ENCODE measurements around a stretch of chr10.

- RRBS, result 5% methylated on average over 3 of the region's 25 CpGs
Measured at GRCh38 chr10:13001334-13001560, 266 bp downstream of the CCDC3 start.

DNA sequence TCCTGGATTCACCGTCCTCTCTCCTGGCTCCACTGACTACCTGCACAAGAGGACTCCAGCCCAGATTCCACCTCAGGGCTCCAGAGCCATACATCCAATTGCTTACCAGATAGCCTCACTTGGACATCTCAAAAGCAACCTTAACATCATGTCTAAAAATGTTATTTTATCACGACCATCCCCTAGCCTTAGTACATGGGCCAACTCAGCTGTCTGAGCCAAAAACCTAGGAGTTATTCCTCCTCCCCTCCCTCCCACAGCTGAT lies 15.6 kb downstream of the BEND7 start:
- RRBS, result no CpG with 5 or more reads among the region's 2 CpGs

DNA sequence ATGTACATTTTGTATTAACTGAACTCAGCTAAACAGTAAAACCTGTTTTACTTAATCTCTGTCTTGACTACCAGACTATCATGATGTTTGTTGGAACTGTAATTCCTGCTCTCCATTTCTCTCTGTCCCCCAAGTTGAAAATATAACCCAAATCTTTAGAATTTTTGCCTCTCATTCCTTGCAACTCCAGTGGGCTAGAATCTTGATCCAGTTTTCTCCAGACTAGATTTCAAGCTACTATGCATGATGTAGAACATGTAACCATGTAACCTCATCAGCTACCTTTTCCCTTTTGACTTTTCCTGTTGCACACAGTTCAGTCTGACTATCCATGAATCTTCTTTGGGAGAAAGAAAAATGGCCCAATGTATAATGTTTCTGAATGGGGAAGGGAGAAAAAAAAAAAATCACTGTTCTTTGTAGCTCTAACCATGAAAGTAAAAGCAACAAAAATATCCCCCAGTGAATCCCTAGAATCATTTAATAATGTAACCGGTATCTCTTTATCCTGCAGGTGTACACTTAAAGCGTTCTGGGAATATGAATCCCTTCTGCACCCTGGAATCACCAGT lies 57.7 kb downstream of the PRPF18 start:
- RRBS, result no CpG with 5 or more reads among the region's 2 CpGs

DNA sequence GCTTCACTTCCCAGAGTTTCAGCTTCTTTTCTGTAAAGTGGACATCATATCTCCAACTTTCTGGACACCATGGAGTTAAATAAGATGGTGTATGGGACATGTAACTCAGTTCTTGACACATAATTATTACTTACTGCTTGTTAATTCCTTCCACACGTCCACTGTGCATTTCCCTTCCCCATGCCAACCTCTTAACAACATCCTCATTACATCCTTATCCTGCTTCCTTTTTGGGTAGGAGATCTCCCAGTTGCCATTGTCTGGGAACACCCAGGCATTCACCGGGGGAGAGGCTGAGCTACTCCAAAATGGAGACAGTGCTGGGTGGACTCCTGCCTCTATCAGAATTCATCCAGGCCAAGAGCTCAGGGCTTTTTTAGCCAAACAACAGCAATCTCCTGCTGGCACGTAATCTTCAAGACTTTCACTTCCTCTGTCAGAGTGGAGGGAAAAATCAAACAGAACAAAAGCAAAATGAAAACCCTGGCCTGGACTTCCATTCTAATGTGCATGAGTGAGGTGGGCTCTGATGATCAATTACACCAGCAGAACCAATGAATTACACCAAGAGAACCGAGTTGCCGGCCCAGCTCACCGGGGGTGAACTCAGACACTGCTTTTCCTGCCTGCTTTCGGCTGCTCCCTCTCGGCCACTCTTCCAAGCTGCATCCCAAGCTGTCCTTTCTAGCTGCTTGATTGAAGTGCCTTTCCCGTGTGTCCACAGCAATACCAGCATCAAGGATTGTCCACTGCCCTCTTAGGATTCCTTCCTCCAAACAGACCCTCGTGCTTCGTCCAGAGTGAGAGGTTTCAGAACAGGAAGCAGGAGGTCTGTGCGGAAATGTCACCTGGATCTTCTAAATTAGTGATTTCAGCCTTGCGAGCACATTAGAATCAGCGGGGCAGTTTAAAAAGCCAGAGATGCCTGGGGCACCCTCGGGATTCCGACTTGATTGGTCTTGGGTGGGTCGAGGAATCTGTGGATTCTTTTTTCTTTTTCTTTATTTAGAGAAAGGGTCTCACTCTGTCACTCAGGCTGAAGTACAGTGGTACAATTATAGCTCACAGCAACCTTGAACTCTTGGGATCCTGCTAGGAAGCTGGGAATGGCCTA lies 245.2 kb downstream of the PRPF18 start:
- RRBS, result no CpG with 5 or more reads among the region's 17 CpGs

- RRBS, result no CpG with 5 or more reads among the region's 11 CpGs
Measured at GRCh38 chr10:13885661-13886224, 299.0 kb downstream of the PRPF18 start.

DNA sequence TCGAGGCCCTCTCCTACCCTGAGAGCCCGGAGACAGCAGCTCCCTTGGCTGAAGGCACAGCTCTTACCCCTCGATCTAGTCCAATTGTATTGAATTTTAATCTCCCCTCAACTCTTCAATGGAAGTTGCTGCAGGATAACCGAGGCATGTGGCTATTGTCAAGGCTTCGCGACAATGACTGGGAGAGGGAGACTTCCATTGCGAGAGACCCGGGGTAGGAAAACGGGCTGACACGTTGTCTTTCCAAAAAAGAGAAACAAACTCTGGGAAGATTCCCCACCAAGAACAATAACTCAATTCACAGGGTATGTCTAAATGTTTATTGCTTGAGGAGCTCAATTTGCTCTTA lies 305.4 kb downstream of the PRPF18 start:
- RRBS, result no CpG with 5 or more reads among the region's 10 CpGs

- RRBS, result no CpG with 5 or more reads among the region's 6 CpGs
Measured at GRCh38 chr10:14506680-14507652, 176.2 kb upstream of the FRMD4A start.

GRCh38 chr10:14520341-14521471 lies 190.0 kb upstream of the FRMD4A start:
- RRBS, result no CpG with 5 or more reads among the region's 11 CpGs

DNA sequence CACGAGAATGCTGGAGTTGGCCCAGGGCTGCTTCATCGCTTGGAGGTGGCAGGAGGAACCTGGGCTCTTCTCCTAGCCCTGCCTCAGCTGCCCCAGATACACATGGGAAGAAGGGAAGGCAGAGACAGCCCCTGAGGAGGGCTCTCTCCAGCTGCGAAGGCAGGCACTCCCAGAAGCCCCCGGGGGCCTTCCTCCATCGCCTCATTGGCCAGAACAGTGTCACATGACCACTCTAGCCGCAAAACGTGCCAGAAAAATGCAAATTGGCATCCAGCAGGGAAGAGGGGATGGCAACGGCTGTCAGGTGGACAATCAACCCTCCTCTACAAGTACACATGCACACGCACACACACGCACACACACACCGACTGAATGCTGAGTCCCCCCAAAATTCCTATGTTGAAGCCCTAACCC lies 217.8 kb upstream of the FRMD4A start:
- RRBS, result no CpG with 5 or more reads among the region's 11 CpGs

DNA sequence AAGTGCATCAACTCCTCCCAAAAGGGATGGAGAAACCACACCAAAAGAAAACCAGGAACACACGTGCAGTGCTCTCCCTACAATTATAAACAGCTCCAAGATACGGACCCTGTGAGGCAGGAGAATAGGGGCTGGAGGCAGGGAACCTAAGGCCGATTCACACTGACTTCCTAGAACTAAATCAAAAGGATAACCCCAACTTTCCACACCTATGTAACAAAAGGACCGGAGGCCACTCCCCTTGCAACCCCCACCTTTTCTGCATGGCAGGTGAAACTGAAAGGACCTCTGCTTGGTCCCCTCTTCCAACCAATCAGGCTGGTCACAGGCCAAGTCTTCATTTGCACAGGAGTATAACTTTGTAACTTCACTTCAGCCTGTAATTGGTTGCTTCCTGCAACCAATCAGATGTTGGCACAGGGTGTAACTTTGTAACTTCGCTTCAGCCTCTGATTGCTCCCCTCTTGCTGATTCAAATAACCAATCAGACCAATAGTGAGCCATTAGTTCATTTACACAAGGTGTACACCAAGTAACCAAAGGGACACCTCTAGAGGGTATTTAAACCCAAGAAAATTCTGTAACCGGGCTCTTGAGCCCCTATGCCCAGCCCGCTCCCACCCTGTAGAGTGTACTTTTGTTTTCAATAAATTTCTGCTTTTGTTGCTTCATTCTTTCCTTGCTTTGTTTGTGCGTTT lies 190.0 kb downstream of the FAM107B start:
- RRBS, result no CpG with 5 or more reads among the region's 8 CpGs

DNA sequence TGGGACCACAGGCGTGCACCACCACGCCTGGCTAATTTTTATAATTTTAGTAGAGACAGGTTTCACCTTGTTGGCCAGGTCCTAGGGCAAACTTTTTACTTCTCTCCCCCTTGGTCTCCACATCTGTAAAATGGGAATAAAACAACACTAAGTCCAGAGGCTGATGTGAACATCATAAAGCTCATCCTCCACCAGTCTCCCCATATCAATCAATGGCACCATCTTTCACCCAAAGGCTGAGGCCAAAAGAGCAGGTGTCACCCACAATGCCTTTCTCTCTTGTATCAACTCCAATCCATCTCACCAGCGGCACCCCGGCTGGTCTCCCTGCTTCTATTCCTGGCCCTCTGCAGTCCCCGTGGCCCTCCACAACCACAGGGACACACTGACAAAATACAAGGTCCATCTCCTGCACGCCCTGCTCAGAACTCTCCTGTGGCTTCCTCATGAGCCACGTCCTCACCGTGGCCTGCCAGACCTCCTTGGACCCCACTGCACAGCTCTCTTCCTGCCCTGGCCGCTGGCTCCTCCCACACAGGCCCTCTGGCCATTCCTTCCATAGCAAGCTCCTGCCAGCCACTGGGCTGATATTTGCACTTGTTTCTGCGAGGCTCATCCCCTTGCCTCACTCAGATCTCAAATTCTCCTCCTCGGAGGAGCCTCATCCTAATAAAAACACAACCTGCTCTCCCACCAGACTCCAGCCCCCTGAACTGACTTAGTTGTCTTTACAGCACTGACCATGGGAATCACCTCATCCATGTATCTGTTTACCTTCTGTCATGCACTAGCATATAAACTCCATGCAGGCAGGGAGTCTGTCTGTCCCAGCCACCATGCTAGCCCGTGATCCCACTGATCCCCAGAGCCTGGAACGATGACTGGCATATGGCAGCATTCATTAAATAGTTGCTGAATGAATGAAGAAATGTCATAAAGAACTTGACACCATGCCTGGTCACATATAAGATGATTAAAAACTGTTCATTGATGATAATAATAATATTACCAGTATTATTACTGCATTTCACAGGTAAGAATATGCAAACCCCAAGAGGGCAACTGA lies 178.8 kb downstream of the FAM107B start:
- RRBS, result no CpG with 5 or more reads among the region's 13 CpGs

DNA sequence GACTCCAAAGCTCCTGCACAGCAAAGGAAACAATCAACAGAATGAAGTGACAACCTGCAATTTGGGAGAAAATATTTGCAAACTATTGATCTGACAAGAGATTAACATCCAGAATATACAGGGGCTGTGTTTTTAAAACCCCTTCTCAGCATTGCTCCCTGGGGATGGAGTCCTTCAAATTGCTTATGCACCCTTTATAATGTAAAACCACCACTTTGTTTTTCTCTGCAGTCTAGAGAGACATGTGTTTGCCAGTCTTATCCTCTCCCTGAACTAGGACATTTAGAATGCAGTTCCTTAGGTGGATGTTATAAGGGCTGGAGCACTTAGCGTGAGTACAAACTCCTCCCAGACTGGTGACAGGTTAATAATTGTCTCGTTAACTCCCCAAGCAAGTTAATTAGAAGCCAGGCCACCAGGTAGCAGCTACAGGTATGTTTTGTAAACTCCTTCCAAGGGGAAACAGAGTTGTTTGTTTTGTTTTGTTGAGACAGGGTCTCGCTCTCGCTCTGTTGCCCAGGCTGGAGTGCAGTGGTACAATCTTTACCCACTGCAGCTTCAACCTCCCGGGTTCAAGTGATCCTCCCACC lies 100.3 kb downstream of the FAM107B start:
- RRBS, result no CpG with 5 or more reads among the region's 5 CpGs

- RRBS, result no CpG with 5 or more reads among the region's 1 CpG
Measured at GRCh38 chr10:14751904-14752335, 22.8 kb downstream of the FAM107B start.

DNA sequence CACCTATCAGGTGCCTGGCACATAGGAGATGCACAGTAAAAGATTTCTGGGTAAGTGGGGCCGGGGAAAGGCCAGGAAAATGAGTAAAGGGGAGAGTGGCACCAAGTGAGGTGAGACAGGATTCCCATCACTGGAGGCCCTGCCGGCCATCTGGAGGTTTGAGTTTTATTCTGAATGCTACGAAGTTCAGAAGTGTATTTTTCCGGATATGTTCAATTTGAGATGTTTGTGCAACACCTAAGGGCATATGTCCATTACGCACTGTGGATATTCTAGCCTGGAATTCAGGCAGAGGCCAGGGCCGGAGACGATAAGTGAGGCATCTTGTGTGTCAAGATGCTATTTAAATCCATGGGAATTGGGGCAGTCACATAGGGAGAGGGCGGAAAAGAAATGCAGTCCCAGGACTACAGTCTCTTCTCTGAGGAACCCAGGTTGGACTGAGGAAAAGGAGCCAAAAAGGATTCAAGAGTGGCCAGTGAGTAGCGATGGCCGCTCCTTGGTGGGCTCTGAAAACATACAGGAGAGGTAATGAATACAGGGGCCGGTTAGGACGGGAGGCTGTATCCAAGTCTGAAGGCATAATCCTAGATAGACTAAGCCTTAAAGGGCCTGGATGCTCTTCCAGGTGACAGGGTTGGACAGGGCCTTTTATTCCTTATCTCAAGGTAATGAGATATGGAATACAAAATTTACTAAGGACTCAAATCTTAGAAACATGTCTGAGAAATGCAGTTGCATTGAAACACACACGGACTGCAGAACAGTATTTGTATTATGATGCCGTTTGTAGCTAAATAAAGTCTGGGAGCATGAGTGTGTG lies 1.8 kb upstream of the SUV39H2 start:
- RRBS, result 100% methylated on average over 1 of the region's 14 CpGs

DNA sequence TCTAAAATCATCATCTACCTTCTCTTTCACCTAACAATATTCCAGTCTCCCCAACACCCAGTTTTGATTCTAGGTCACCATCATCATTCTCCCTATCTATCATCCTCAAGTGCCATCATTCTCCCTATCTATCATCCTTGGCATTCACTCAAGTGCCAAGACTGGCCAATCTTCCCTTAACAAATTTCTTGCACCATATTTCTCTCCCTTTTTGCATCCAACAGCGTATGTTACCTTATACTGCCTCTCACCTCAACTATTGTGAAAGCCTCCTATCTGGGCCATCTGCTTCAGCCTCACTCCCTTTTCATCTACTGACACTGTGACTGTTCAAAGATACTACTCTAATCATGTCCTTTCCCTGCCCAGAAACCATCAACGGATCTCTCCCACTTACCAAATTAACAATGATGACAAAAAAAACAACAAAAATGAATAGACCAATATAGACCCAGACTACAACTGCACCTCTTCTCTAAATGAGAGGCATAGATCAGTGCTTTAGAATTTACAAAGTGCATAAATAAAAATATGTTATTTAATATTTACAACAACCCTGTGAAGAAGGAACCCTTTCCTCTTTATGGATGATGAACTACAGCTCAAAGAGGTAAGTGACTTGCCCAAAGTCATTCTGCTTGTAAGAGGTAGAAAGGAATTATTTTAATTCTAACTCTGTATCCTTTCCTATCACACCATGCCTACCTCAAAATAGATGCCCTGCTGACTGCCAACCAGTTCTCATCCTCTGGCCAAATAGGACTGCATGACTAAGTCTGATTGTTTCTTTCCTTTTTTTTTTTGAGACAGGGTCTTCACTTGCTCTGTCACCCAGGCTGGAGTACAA lies 90.8 kb upstream of the NMT2 start:
- RRBS, result no CpG with 5 or more reads among the region's 2 CpGs

GRCh38 chr10:16965977-16966688 lies 148.9 kb upstream of the RSU1 start:
- RRBS, result no CpG with 5 or more reads among the region's 9 CpGs

- RRBS, result no CpG with 5 or more reads among the region's 13 CpGs
Measured at GRCh38 chr10:17025495-17026563, 103.8 kb downstream of the CUBN start.

DNA sequence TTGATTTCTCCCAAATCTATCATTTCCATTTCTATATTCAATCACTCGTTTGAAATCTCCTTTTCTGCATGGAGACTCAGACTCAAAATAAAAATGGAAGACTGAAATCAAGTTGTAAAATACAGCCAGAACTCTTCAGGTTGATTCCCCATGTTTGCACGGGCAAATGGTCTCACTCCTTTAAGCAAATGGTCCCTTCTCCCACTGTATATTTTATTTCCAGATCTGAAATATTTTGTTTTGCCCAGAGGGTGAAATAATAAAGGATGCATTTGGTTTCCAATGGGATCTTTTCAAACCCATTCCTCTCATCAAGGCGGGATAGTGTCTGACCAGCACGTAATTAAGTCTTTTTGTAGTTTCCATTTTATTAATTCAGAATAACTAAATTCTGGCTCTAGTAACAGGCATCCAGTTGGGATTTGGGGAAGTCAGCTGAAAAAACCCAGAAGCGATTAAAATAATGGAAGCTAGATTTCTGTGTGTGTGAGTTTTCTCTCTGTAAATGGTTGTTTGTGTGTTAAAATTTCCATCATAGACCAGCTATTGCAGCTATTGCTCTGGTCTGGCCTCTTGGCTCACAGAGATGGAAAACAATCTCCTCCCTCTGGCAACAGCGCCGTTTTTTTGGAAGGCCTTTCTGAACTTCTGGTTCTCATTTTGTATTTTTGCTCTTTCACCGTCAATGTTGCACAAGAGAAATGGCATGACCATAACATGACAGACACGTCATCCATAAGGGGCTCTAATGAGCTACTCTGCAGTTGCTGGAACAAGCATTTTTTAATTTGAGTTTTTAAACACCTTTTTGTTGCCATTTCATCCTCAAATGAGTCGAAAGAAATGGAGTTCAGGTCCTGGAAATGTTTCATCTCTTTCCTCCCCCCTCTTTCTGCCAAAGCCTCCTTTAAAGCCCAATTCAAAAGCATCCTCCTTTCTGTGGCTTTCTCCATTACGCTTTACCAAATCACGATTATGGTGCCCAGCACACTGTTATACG lies 91.1 kb downstream of the CUBN start:
- RRBS, result no CpG with 5 or more reads among the region's 13 CpGs

DNA sequence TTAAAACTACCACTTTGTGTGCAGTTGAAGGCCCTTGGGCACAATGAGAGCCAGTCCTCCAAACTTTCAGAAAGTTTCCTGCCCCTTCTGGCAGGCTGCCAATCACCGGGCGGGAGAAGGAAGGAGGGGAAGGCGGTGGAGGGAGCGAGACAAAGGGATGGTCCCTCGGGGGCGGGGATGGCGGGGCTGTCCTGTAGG lies 2.1 kb downstream of the VIM start:
- RRBS, result no CpG with 5 or more reads among the region's 7 CpGs

DNA sequence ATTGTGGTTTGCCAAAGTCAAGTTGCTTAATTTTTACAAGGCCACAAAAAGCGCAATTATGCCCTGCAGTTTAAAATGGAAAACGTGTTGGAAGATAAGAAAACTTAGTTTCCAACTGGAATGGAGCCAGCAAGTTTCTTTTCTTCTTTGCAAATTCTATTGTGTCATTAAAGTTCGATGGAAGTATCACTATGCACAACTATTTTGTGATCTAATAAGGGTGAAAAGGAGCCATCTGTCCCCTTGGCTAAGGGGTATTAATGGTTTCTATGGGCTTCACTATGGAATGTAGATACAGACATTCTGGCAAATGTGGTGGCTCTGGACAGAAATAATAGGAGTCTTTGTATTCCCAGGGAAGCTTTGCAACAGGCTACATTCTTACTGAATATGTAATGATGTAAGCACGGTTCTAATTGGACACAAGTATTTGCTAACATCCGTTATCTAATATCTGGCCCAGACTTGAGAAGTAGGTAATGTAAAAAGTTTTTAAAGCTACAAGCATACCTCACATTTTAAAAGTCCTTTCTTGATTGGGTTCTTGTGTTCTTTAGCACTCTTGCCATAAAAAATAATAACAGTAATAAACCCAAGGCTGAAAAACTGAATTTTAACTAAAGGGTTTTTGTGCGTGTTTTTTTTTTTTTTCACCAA lies 3.2 kb downstream of the VIM start:
- RRBS, result no CpG with 5 or more reads among the region's 6 CpGs